HGPS cell (cell line): ENCODE measurements around a stretch of chr7.

- RRBS = no CpG with 5 or more reads among the region's 9 CpGs
Measured at GRCh38 chr7:128591670-128592536, 80.2 kb upstream of the GARIN1A start.

GRCh38 chr7:128651627-128652254 is 20.4 kb upstream of the GARIN1A start:
- RRBS = no CpG with 5 or more reads among the region's 6 CpGs

GRCh38 chr7:128755747-128756833 is 16.9 kb downstream of the CALU start:
- RRBS = no CpG with 5 or more reads among the region's 7 CpGs

DNA sequence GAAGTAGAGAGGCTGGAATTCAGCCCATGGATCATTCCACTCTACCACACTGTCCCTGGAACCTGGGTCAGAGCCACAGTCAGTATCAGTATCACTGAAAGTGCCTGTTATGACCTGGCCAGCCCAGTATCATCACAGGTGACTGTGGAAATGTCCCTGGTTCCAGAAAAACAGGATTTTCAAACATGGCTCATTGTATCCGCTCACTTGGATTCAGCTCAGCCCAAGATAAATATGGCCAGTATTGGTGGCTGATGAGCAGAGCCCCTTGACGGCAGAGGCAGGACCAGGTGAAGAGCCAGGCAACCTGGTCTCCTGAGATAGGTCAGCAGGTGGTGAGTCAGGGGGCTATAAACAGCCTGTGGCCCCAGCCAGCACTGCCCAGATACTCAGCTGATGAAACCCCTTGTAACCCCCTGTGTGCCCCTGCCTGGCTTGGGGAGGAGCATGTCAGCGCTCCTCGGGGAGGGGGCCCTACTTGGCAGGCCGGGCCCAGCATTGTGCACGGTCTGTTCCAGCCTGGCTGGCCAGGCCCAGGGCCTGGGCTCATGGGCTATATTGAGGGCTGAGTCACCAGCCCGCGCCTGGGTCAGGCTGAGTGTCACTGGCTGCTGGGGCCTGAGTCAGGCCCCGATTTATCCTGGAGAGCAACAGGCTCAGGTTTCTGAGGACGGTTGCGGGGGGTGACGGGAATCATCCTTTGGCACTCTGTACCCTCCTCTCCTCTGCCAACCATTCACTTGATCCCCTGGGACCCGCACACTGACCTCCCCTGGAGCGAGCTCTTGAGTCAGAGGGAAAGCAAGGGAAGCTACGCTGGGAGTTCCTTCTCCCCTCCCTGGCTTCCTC is 2.9 kb upstream of the FLNC start:
- RRBS = no CpG with 5 or more reads among the region's 15 CpGs

- RRBS = no CpG with 5 or more reads among the region's 14 CpGs
Measured at GRCh38 chr7:128835210-128835626, 5.0 kb downstream of the FLNC start.

DNA sequence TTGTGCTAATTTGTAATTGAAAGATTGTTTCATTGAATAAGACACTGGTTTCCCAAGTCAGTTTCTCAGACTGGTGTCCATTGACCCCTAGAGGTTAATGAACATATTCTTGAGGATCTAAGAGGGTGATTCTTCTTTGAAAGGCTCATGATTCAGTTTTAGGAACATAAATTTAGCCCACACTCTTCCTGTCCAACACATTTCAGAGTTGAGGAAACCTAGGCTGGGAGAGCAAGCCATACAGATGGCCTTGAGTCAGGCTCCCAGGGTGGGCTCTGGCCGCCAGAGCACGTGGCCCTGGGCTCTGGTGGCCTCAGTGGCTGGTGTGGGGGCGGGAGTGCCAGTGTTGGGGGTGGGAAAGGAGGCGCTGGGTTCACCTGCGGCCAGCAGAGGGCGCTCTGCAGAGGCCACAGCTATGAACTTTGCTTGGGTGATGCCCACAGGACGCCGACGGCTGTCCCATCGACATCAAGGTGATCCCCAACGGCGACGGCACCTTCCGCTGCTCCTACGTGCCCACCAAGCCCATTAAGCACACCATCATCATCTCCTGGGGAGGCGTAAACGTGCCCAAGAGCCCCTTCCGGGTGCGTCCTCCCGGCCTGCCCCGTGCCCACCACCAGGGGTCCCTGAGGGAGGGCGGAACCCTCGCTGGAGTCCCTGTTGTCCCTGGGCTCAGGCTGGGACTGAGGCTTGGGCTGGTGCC is 11.7 kb downstream of the FLNC start:
- RRBS = no CpG with 5 or more reads among the region's 23 CpGs

GRCh38 chr7:128856520-128856668 is 6.3 kb upstream of the ATP6V1F start:
- RRBS = 94% methylated on average over 6 of the region's 9 CpGs

DNA sequence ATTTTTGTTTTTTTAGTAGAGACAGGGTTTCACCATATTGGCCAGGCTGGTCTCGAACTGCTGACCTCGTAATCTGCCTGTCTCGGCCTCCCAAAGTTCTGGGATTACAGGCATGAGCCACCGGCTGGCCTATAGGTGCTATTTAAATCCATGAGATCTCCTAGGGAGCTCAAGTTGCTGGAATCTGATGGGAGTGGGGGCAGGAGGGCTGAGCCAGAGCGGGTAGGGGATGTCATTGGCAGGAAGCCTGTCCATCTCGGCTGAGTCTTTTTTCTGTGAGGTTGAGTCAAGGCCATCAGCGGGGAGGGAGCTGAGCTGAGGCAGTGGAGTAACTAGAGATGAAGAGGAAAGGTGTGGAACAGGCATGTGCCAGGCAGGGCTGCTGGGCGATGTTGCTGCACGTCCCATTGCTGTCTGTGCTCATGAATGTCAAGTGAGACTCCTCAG is 1.6 kb downstream of the ATP6V1FNB start:
- RRBS = no CpG with 5 or more reads among the region's 9 CpGs

DNA sequence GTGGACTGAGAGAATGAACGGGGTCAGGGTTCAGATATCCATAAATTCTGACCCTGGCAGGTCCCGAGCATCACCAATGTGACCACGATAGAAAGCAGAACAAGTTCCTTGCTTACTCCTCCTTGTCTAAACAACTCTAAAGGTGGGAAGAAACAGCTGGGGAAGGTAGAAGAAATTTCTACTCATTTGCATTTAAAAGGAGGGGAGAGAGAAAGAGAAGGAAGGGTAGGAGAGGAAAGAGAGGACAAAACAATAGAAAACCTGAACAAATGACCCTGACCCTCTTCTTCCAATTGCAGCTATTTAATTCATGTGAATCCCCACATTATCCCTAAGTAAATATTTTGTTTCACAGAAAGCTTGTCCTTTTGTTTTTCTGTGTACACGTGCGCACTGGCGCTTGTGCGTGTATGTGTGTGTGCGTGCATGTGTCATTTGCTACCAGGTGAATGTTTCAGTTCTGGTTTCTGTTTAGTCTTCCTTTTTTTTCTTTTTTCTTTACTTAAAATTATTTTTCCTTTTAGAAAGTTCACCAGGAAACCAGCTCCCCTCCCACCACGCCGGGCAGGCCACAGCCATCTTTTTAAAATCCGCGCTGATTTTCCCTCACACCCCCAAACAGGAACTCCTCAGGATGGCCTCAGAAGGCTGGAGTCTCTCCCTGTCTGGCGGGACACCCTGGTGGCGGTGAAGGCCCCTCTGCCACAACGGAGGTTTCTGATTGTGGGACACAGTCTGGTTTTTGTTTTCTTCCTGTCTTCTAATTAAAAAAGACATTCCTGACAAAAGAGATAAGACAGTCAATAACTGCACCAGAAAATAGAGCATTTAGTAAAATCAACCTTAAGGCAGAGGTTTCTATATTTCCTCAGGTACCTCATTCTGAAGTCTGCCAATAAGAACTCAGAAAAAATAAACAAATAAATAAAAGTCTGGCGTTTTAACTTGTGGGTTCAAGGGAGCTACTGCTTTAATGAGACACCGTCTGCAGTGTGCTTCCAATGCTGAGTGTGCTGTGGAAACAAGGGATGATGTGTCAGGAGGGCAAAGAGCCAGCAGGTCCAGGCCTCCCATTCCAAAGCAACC is 17.2 kb downstream of the IRF5 start:
- RRBS = no CpG with 5 or more reads among the region's 17 CpGs

DNA sequence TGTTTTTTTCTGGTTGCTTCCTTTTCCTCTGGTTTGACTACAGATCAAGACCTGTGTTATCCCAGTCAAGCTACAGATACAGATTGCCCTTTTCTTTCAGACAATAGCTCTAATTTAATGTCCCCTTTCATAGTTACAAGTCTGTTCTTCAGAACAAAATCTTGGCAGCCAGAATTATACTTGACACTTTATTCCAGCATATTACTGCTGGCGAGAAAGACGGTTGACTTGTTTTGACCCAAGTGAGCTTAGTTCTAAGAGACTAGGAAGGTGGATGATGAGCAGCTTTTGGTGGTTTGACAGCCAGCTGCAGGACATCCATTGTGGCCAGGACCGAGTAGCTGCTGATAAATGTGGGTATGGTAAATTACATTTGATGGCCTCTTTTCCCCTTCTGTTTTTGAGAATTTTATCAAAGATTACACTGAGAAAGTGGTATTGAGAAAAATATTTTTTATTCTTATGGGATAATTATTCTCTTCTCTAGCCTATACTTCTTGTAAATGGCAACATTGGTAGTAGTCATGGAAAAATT is 26.7 kb downstream of the NRF1 start:
- RRBS = no CpG with 5 or more reads among the region's 3 CpGs

- RRBS = no CpG with 5 or more reads among the region's 14 CpGs
Measured at GRCh38 chr7:129829136-129829988, 123.4 kb downstream of the UBE2H start.

- RRBS = no CpG with 5 or more reads among the region's 11 CpGs
Measured at GRCh38 chr7:129832066-129833224, 120.3 kb downstream of the UBE2H start.

DNA sequence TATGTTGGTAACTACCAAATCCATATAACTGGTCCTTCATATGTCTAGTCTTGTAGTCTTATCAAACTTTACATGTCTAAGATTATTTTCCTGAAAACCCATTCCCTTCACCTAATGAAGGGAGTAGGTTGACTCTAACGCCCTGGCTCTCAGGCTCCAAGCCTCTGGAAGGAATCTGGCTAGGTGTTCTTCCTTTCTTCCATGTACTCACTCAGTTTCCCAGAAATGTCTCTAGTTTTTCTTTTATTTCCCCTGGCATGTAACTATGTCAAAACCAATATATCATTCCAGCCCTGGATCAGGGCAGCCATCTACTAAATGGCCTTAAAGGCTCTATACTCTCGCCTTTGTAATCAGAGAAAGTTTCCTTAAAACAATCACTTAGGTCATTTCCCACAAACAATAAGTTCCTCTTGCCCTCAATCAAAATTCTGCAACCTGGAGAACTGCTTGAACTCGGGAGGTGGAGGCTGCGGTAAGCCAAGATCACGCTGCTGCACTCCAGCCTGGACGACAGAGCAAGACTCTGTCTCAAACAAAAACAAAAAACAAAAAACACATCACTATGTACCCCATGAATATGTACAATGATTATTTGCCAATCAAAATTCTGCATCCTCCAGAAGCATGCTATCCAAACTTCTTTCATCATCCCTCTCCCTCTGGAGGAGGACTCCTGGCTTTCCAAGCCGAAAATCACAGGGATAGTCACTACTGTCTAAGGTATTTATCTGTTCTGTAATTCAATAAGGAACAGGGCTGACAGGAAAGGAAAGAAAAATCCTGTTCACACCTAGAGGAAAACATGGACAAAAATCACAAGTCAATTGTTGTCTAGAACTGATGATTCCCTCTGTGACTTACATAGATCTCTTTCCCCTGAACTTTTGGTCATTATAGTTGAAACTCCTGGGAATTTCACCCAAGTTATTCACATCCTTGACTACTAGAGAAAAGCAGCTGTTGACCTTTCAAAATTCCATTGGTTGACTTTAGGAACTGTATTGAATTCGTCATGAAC is 104.8 kb downstream of the UBE2H start:
- RRBS = no CpG with 5 or more reads among the region's 8 CpGs

- RRBS = no CpG with 5 or more reads among the region's 5 CpGs
Measured at GRCh38 chr7:129982024-129982427, 29.3 kb upstream of the UBE2H start.

DNA sequence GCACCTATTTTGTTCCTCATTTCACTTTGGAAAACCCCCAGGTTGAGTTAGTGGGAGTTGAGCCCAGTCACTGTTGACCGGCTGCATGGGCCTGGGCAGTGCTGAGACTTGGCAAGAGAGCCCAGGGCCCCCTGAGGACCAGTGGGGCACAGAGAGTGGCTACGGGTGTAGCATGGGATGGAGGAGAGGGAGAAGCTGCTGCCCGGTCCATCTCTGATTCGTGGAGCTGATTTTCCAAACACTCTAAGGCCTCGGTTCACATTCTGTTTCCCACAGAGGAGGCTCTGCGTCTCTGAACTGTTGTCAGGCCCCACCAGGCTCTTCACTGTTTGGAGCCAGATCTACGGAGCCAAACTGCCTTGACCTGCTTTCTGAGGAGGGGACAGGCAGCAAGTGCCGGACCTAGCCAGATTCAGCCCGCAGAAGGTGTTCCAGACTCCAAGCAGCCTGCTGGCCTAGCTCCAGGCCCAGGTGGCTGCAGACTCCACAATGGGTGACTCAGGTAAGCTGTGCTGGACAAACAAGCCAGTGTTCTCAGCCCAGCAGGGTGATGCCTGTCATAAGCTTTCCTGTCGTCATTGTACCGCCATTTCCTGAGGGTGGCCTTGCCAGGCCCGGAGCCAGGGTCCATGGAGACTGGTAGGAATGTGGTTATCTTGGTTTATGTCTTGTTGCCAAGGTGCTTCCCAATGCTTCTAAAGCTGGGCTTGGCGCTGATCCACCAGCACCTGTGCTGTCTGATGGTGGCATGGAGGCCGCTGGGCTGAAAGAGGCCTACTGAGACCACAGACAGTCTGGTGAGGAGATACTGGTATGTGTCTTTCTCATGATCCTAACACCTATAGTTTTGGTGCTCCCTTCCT is 42.3 kb downstream of the ZC3HC1 start:
- RRBS = no CpG with 5 or more reads among the region's 14 CpGs

- RRBS = no CpG with 5 or more reads among the region's 5 CpGs
Measured at GRCh38 chr7:130236230-130236650, 28.6 kb downstream of the SSMEM1 start.

GRCh38 chr7:130355986-130356788 is 11.6 kb downstream of the CPA5 start:
- RRBS = no CpG with 5 or more reads among the region's 11 CpGs

DNA sequence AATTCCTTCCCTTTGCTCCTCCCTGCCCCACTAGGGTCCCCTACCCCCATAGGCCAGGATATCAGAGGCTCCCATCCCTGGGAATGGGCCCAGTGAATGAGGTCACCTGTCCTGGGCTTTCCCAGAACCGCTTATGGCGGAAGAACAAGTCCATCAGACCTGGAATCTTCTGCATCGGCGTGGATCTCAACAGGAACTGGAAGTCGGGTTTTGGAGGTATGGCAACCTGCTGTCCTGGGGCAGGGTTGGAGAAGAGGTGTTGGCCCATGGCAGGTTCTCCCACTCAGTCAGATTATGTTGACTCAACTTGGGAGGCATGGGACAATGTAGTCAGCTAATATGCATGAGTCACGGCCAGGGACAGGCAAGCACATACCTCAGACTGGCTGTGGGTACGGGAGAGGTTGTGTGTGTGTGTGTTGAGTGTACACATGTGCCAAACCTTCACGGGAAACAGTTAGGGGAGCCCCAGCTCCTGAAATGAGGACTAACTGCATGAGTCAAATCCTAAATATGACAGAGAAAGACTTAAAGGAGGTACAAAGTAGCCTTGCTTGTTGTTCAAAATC is 16.9 kb upstream of the CPA1 start:
- RRBS = no CpG with 5 or more reads among the region's 8 CpGs

- RRBS = no CpG with 5 or more reads among the region's 4 CpGs
Measured at GRCh38 chr7:130419751-130419968, 21.2 kb downstream of the CEP41 start.

- RRBS = no CpG with 5 or more reads among the region's 6 CpGs
Measured at GRCh38 chr7:130525107-130525905, 33.4 kb downstream of the MEST start.